Uterus (tissue), 7 donors: Measurements from ENCODE around the genes CAMK1G, HSD11B1 and C1orf74.

- PRO-cap, 4 experiments = no peak in any of the 4 experiments
- RAMPAGE, long total RNA, 2 experiments = no peak in any of the 2 experiments
- RRBS = no CpG with 5 or more reads among the region's 7 CpGs
These were observed 14.3 kb downstream of the CD55 start for GRCh38 chr1:207335567-207336471.

DNA sequence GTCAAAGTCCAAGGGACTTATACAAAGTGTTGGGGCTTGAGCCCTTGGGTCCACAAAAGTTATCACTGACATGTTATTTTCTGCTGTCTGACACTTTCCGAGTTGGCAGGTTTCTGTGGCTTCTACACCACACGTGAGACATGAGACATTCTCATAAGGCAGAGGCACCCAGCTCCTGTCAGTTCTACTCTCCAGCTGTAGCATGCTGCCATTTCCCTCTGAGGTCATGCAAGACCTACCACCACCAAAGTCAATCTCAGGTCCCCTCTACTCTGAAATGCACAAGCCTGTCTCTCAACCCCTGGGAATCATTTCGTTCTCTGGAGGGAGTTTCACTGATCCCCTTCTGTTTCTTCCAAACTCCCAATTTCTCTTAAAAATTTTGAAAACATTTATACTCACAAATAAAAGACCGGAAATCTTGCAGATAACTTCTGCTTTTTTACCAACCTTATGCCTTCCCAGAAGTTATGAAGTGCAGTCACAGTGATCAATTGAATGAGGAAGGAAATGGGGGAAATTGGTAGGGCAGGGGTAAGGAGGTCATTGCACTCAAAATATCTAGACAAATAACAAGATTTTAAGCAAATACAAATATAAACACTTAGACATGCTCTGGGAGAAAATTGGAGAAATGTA is 39.4 kb upstream of the CR2 start:
- PRO-cap, 4 experiments = no peak in any of the 4 experiments
- RAMPAGE, long total RNA, 2 experiments = no peak in any of the 2 experiments
- RRBS = no CpG with 5 or more reads among the region's 4 CpGs

GRCh38 chr1:207635321-207636061 is 9.4 kb upstream of the CR1L start:
- PRO-cap, 4 experiments = no peak in any of the 4 experiments
- RAMPAGE, long total RNA, 2 experiments = no peak in any of the 2 experiments
- RRBS = no CpG with 5 or more reads among the region's 9 CpGs

DNA sequence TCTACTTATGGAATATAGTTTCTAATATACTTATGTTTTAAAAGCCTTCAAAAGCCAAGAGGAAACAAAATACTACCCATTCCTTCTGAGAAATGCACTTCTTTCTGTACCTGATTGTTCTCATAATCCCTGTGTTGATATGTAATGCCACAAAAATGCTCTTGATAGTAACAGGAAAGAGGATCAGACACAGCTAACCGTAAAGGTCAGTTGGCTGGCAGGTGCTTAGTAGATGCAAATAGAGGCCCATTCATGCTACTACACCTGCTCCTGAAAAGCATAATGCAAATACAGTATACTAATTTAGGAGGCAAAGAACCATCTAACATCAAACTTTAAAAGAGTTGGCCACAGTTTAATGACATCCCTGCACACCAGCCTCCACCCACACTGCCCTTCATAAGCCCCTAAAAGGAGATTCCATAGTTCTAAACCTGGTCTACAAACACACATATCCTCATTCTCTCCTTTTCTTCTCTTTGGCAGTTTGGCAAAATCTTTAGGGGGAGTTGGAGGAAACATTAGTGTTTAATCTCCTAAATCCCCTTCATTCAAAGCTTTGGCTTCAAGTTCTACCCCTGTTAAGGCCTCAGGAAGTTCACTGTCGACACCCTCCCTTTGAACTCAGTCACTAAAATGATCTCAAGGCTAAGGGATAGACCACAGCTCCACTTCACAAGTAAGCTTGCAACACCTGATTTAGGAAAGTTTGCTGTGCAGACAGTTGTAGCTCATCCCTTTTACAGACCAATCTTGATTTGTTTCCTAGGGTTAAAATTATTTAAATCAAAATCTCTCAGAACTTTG is 2.9 kb upstream of the CD46 start:
- PRO-cap, 4 experiments = no peak in any of the 4 experiments
- RAMPAGE, long total RNA, 2 experiments = no peak in any of the 2 experiments
- RRBS = no CpG with 5 or more reads among the region's 2 CpGs

- PRO-cap, 4 experiments = peak in 1 of 4 experiments; most common minus-strand start chr1:207801887 (in 1)
- RAMPAGE, long total RNA, 2 experiments = start-site peak on the minus strand in 1 of 2 experiments, at chr1:207801857-207802141 at its widest, 13 reads per replicate
- RRBS = no CpG with 5 or more reads among the region's 14 CpGs
These were observed 50.0 kb downstream of the CD46 start for GRCh38 chr1:207801387-207802643.

GRCh38 chr1:207802720-207803109 is 50.9 kb downstream of the CD46 start:
- PRO-cap, 4 experiments = no peak in any of the 4 experiments
- RAMPAGE, long total RNA, 2 experiments = no peak in any of the 2 experiments
- RRBS = no CpG with 5 or more reads among the region's 2 CpGs

- PRO-cap, 4 experiments = peak in 1 of 4 experiments; most common plus-strand start chr1:207883149 (in 1)
- RAMPAGE, long total RNA, 2 experiments = no peak in any of the 2 experiments
- RRBS = no CpG with 5 or more reads among the region's 6 CpGs
These were observed 28.0 kb downstream of the CD34 start for GRCh38 chr1:207882787-207883464.

- PRO-cap, 4 experiments = peak in 1 of 4 experiments; most common plus-strand start chr1:208030256 (in 1); most common minus-strand start chr1:208030111 (in 1)
- RAMPAGE, long total RNA, 2 experiments = no peak in any of the 2 experiments
- RRBS = no CpG with 5 or more reads among the region's 12 CpGs
These were observed 119.3 kb upstream of the CD34 start for GRCh38 chr1:208029972-208030947.

DNA sequence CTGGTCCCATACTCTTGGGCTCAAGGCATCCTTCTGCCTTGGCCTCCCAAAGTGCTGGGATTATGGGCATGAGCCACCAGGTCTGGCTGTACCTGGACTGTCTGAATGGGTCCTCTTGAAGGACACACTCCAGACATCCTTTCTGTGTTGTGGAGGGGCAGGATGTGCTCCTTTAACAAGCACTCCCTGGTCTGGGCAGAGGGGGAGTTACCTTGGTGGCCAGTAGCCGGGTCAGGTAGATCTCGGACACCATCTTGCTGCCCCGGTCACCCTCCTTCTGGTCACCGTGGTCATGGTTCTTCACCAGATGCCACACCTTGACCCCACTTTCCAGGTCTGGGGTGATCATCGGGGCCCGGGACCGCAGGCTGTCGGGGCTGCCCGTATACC is 122.2 kb upstream of the CD34 start:
- PRO-cap, 4 experiments = no peak in any of the 4 experiments
- RAMPAGE, long total RNA, 2 experiments = start-site peak on the minus strand in 1 of 2 experiments, centred at position 310 of the sequence, 8 reads per replicate
- RRBS = 97% methylated on average over 6 of the region's 9 CpGs

GRCh38 chr1:208203878-208204090 is 40.4 kb downstream of the PLXNA2 start:
- PRO-cap, 4 experiments = no peak in any of the 4 experiments
- RAMPAGE, long total RNA, 2 experiments = no peak in any of the 2 experiments
- RRBS = no CpG with 5 or more reads among the region's 3 CpGs

GRCh38 chr1:209398285-209399197 is 185.0 kb upstream of the CAMK1G start:
- PRO-cap, 4 experiments = no peak in any of the 4 experiments
- RAMPAGE, long total RNA, 2 experiments = no peak in any of the 2 experiments
- RRBS = no CpG with 5 or more reads among the region's 7 CpGs

DNA sequence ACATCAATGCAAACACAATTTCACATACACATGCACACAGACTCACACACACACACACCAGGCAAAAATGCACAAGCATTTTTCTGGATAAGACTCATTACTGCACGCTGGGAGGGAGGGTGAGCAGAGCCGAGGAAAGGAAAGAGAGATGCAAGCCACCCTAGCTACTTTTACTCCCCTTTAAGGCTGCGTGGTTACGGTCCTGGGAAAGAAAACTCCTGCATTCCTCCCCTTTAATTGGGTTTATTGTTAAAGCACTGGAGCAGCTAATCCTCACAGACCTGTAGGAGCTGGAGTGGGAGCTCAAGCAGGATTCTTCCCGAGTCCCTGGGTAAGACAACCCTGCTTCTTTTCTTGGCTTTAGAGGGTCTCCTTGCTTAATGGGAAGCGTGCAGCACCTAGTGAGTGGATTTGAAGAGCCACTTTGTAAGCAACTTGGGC is at the start of gene CAMK1G:
Gene CAMK1G (plus strand): TSS at position 273 of the 441 bp plus-strand sequence.
- PRO-cap, 4 experiments = peak in 4 of 4 experiments; most common plus-strand start position 276 of the sequence (in 4)
- RAMPAGE, long total RNA, 2 experiments = start-site peak on the plus strand in 1 of 2 experiments, centred at position 264 of the sequence, 7 to 23 reads per replicate
- RRBS = no CpG with 5 or more reads among the region's 6 CpGs

- PRO-cap, 4 experiments = no peak in any of the 4 experiments
- RAMPAGE, long total RNA, 2 experiments = no peak in any of the 2 experiments
- RRBS = no CpG with 5 or more reads among the region's 6 CpGs
These were observed 34.2 kb downstream of the CAMK1G start for GRCh38 chr1:209617720-209618150.

DNA sequence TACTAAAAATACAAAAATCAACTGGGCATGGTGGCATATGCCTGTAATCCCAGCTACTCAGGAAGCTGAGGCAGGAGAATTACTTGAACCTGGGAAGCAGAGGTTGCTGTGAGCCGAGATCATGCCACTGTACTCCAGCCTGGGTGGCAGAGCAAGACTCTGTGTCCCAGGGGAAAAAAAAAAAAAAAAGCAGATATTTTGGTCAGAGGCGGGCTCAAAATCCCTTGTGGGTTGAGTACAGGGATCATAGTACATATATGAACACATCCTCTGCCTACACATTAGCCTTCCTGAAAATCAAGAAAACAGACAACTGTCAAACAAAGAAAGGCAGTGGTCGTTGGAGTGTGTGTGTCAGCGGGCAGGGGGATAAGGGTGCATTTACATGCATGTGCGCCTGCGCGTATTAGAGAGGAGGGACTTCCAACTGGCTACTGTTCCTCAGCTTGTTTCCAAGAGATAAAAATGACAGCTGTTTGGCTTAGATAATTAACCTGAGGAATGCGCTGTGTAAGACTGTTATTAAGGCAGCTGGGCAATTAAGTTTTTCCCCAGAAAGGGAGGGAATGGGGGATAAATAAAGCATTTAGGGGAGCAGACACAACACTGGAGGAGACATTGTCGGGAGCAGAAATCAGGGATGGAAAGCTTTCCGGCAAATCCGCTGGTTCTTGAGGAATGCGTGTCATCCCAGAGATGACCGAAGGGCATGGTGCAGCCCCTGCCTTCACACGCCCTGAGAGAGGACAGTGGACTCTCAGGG is 6.5 kb downstream of the LAMB3 start:
- PRO-cap, 4 experiments = no peak in any of the 4 experiments
- RAMPAGE, long total RNA, 2 experiments = no peak in any of the 2 experiments
- RRBS = no CpG with 5 or more reads among the region's 14 CpGs

- PRO-cap, 4 experiments = no peak in any of the 4 experiments
- RAMPAGE, long total RNA, 2 experiments = no peak in any of the 2 experiments
- RRBS = no CpG with 5 or more reads among the region's 8 CpGs
These were observed 1.1 kb downstream of the LAMB3 start for GRCh38 chr1:209650846-209651736.

DNA sequence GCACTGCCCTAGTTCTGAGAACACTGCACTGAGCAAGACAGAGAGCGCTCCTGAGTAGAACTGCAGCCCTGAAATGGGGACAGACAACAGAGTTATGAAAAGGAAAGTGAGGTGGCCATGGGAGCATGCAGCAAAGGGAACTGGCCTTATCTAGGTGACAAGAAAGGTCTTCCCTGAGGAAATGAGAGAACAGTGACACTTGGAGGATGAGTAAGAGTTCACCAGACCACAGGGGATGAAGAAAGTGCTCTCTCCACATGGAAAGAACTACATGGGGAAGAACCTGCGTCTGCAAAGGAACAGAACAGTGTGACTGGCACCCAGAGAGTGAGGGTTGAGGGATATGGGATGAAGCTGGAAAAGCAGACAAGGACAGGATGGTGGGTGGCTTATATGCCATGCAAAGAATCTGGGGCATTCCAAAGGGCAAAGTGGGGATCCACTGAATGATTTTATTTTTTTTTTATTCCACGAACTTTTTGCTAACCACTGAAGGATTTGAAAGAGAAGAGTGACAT is 7.4 kb upstream of the G0S2 start:
- PRO-cap, 4 experiments = no peak in any of the 4 experiments
- RAMPAGE, long total RNA, 2 experiments = no peak in any of the 2 experiments
- RRBS = no CpG with 5 or more reads among the region's 3 CpGs

- PRO-cap, 4 experiments = peak in 2 of 4 experiments; most common minus-strand start chr1:209676003 (in 2)
- RAMPAGE, long total RNA, 2 experiments = no peak in any of the 2 experiments
- RRBS = no CpG with 5 or more reads among the region's 13 CpGs
These were observed 714 bp downstream of the G0S2 start for GRCh38 chr1:209675963-209676289.

GRCh38 chr1:209704584-209705033 is at the start of gene HSD11B1:
Gene HSD11B1, plus strand, starts transcription at chr1:209704846.
- PRO-cap, 4 experiments = peak in 2 of 4 experiments; most common plus-strand start chr1:209704848 (in 2)
- RAMPAGE, long total RNA, 2 experiments = no peak in any of the 2 experiments
- RRBS = no CpG with 5 or more reads among the region's 7 CpGs

DNA sequence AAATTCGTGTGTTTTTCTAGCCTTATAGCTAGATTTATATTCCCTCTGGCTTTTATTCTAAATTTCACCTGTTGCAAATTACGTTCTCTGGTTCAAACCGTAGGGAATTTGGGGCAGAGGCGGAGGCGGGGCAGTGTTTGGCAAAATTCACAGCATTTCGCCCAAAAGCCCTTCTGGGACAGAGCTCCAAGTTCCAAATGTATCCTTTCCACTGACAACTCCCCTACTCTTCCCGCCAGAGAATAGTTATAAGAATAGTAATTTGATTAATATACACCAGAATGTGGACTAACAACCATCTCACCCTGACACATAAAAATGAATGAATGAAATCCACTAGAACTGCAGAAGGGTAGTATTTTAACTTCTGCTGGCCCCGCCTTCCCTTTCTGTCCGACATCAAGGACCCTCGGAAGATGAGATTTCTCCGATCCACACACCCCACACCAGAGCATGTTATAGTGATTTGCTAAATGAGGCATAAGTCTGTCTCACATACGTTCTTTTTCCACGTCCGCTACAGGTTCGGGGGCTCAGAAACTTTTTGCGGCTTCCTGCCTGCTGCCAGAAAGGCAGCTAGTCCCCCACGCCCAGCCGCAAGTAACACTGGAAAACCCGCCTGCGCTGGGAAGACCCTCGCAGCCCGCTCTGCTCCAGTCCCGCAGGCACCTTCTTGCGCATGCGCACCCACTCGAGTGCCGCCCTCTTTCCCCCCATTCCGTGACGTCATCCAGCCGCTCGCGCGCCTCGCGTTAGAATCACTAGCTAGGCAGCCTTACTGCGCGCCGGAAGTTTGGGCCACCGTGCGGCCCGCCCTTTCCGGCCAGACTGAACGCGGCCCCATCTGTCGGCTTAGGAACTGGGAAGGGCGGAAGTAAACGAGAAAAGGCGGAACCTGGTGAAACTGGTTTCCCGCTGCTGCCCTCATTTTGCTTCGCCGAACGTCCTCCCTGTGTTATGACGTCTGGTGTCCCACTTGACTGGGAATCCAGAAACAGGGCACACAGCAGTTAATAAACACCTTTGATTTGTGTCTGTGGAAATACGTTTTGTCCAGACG is at the start of gene C1orf74:
Gene C1orf74 (minus strand): TSS at position 681 of the 1,060 bp plus-strand sequence.
- PRO-cap, 4 experiments = peak in 4 of 4 experiments; most common plus-strand start position 826 of the sequence (in 2); most common minus-strand start position 675 of the sequence (in 2)
- RAMPAGE, long total RNA, 2 experiments = start-site peak on the minus strand in 1 of 2 experiments, centred at position 672 of the sequence, 8 reads per replicate
- RRBS = no CpG with 5 or more reads among the region's 55 CpGs

DNA sequence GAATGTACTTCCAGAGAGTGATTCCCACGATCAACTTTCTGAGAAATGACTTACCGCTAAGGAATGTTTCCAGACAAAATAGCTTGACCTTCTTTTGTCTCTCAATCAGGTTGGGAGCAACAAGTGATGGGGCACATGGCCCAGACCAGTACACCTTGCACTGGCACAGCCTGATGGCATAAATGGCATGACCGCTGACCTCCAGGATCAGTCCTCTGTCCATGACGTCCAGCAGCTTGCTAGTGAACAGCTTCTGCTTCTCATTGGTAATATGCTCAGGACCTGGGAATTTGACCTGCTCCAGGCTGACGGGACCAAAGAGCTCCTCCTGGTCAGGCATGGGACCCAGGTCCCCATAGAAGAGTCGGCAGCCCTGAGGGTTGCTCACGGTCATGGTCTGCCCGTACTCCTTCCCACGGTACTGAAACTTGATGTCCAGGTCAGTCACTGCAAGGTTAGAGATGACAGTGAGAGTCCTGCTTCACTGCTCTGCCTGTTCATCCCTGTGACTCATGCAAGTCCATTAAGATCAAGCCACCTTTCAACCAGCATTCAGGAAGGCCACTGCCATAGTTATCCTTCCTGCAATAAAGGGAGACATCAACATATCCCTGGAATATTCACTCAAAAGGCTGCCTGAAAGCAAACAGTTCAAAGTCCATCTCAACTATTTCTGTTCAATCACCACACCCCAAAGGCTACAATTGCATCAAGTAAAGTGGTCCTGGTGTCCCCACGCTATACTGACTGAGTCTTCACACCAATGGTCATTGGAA is 6.3 kb upstream of the C1orf74 start:
- PRO-cap, 4 experiments = no peak in any of the 4 experiments
- RAMPAGE, long total RNA, 2 experiments = no peak in any of the 2 experiments
- RRBS = no CpG with 5 or more reads among the region's 10 CpGs